H7 (cell line): ENCODE results near the genes ITPR1 and ARL8B.

GRCh38 chr3:536817-537219, 340.3 kb downstream of the CHL1 start:
- RAMPAGE, long total RNA, result no peak

- RAMPAGE, long total RNA, result no peak
These were observed 500.6 kb downstream of the CNTN4 start for GRCh38 chr3:2599326-2599617.

DNA sequence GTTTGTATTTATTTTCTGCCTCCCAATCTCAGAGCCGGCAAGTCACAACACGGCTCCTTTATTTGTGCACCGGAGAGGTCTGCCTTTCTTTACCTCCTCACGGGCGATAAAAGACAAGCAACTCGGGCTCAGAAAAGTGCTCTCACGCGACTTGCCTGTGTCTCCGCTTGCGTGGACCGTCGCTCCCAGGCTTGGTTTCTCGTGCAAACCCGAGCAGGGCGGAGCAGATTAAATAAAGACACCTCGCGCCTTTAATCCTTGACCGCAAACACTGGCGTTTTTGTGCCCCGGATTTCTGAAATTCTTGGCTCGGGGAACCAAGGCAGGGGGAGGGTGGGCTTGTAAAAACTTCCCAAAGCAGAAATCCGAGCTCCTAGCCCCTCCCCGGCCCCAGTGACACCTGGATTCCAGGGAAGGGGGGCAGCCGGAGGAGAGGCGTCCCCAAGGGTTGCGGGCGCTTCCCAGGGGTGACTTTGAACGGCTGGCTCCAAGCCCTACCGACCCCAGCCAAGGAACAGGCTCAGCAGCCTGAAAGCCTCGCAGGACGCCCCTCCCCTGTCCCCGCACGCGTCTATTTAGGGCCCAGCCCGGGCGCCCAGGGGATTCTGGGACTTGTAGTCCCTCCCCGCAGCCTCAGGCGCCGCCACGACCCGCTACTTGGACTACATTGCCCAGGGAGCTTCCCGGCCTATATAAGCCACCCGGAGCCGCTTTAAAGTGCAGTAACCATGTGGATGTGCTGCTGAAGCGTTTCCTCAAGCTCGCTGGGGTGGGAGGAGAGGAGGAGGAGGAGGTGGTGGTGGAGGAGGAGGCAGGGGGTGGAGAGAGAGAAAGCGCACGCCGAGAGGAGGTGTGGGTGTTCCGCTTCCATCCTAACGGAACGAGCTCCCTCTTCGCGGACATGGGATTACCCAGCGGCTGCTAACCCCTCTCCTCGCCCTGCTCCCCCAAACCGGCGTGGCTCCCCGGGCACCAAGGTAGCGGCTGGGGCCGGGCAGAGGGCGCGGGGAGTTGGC, at the start of gene ITPR1:
Gene ITPR1 (plus strand): TSS at position 720 of the 1,016 bp plus-strand sequence.
- RAMPAGE, long total RNA, result start-site peak on the minus strand centred at position 531 of the sequence, 52 bp wide, 15 reads

- RAMPAGE, long total RNA, result no peak
These were observed 91.1 kb downstream of the ITPR1 start for GRCh38 chr3:4584034-4584905.

DNA sequence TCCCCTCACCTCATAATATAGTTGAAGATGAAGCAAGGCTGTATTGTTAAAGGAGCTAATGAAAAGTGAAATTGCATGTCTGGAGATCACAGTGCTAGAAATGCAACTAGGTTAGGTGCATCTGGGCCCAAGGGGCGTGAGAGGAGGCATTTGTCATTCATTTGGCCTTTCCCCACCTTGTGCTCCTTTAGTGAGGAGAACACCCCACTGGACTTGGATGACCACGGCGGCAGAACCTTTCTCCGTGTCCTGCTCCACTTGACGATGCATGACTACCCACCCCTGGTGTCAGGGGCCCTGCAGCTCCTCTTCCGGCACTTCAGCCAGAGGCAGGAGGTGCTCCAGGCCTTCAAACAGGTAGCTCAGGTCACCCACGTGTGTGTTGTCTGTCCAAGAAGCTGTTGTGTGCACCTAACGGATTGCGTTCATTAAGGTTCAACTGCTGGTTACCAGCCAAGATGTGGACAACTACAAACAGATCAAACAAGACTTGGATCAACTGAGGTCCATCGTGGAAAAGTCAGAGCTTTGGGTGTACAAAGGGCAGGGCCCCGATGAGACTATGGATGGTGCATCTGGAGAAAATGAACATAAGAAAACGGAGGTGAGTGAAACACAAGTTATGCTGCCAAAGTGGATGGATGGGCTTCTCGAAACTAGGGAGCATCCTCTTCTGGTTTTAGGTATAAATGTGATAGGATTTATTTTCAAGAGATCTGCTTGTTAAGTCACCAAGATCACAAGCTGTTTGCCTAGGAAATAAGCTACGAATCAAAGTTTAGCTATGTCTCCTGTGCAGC, 190.2 kb downstream of the ITPR1 start:
- RAMPAGE, long total RNA, result no peak

DNA sequence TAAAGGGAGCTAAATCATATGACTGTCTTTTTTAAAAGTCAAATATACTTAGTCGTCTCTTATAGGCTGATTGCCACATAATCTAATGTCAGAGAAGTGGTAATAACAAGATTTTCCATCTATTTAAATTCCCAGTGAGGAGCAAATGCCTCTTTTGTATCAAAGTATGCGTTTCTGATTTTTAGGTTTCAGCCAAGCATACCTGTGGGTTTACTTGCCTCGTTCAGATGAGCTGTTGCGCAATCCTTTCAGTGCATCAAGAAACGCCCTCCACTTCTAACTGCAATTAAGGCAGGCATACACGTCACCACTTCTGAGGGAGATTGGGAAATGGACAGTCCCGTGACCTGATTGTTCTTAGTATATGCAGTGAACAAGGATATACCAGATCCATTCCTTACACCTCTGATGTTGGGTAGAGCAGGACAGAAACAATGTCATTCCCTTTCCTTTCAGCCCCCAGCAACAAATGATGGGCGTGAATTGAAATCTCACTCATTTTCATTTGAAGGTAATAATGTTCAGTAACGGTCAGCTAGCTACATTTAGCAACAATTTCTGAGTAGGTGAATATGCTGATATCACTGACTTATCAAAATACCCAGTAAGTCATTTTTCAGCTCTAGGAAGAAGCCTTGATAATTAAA, 219.0 kb downstream of the ITPR1 start:
- RAMPAGE, long total RNA, result no peak

DNA sequence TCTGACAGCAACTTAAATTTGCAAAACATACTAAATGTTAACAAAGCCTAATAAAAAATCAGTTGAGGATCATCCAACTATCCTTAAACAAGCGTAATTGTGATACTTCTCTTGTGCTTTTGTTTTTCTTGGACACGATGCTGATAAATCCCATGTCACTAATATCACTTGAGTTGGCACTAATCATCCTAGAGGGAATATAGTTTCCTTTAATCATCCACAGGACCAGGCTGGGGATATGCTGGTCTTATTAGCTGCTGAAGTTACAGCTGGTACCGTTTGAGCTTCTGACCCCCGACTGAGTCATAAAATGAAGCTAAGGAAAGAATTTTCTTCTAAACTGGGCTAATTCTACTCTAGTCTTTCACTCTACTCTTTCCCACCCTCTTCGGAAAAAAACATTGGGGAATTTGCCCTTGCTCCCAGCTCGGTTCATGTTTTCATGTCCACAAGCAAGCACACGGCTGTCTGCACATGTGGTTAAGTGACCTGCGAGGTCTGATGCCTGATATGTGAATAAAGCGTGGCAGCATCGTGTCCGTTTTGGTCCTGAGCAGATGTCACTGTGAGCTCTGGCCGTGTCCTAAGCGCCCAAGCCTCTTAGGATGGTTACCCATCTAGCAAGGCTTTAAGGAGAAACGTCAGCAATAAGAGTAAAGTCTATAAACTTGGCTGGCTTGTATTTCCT, 223.6 kb downstream of the ITPR1 start:
- RAMPAGE, long total RNA, result no peak

DNA sequence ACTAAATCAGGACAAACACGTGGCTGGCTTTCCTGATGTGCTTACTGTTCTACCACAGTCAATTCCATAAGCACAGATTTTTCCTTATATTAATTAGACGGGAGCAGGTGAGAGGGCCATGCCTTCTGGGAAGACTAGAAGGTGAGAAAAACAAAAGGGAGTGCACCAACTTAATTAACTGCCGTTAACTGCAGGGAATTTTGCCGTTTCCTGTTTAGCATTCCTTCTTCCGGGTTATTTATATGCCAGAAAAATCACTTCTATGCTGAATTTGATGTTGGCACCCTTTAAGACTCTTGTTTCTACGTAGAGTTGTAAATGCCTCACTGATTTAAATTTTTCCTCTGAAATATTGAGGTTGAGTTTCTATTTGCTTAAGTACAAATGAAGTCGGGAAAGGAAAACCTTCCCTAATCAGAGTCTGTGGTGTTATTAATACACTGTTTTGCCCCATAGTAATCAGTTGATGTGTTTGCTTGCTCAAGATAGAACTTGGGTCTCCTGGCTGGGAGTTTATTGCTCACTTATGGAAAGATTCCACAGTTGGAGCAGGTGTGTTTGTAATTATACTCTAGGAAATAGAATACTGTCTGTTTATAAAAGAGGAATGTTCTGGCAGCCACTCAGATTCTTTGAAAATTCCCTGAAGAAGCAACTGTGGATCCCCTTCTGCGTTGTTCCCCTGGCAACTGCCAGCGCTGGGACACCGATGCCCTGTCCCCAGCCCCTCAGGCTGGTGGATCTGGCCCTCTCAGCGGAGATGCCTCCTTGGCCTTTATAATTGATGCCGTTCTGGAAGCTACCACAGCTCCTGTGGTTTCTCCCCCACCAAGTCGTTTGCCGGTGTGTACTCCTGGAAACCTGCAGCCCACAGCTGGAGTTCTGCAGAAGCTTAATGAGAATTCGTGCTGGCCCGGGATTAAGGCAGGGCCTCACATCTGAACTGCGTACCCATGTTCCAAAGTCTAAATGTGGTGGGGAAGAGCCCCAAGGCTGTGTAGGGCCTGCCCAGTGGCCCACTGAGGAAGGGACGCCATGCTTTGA, 225.8 kb downstream of the ITPR1 start:
- RAMPAGE, long total RNA, result no peak

DNA sequence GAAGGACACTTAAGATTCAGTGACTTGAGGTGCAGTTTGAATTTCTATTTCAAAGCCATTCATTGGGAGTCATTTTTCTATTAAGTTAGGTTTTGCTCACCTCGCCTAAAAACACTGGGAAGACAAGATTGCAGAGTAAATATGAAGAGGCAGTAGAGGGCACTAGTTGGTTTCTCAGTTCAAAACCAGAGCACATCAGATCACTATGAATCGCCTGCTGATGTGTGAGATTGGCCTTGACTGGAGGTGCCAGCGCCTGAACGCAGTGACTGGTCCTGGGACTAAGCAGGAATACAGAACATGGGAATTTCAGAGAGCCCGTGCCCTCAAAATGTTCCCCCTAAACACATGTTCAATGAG, 228.9 kb downstream of the ITPR1 start:
- RAMPAGE, long total RNA, result no peak

DNA sequence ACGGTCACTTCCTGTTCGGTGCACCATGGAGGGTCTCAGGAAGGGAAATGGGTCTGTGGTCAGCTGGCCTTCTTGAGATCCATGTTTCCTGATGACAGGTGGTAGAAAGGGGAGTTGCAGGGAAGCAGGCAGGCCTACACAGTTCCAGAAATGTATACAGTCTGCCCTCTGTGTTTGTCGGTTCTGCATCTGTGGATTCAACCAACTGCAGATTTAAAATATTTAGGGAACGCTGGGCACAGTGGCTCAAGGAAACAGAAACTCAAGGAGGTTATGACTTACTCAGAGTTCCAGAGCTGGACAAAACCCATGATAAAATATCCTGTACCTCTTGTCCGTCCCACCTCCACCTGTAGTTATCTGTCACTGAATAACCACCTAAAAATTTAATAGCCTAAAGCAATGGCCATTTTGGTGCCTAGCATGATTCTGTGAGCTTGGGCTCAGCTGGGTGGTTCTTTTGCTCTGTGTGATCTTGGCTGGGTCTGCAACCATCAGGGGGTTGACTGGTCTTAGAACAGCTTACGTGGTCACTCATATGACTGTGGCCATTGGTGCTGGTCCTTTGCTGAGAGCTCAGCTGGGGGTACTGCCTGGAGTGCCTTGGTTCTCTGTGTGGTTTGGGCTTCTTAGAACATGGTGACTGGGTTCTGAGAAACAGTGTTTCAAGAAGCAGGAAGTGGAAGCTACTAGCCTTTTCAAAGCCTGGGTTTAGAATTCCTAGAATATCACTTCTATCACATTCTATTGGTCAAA, 239.8 kb upstream of the BHLHE40 start:
- RAMPAGE, long total RNA, result no peak

DNA sequence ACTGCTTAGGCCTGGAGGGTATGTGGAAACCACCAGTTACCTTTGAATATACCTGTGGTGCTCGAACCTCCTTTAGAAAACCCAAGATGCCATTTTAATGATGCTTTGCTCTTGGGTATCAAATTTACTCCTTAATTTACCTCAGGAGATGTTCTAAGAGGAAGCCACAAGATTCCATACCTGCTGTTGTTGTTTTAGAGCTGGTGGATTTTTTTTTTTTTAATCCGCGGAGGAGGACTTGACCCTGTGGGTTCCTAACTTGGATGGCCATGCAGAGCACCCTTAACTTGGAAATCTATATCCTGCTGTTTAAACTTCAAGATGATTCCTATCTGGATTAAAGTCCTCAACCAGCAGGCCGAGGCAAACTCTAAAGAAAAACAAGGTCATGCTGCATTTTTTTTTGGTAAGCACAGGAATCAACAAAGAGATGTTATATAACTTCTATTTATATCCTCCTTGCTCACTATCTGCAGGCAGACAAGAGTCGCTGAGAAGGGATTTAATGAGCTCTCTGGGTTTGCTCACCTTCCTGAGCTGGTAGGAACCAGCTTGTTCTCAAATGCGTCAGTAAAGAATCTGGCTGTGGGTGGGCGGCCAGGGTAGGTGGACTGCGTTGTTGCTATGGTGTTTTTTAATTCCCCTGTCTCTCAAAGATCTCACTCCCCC, 229.1 kb upstream of the BHLHE40 start:
- RAMPAGE, long total RNA, result no peak

DNA sequence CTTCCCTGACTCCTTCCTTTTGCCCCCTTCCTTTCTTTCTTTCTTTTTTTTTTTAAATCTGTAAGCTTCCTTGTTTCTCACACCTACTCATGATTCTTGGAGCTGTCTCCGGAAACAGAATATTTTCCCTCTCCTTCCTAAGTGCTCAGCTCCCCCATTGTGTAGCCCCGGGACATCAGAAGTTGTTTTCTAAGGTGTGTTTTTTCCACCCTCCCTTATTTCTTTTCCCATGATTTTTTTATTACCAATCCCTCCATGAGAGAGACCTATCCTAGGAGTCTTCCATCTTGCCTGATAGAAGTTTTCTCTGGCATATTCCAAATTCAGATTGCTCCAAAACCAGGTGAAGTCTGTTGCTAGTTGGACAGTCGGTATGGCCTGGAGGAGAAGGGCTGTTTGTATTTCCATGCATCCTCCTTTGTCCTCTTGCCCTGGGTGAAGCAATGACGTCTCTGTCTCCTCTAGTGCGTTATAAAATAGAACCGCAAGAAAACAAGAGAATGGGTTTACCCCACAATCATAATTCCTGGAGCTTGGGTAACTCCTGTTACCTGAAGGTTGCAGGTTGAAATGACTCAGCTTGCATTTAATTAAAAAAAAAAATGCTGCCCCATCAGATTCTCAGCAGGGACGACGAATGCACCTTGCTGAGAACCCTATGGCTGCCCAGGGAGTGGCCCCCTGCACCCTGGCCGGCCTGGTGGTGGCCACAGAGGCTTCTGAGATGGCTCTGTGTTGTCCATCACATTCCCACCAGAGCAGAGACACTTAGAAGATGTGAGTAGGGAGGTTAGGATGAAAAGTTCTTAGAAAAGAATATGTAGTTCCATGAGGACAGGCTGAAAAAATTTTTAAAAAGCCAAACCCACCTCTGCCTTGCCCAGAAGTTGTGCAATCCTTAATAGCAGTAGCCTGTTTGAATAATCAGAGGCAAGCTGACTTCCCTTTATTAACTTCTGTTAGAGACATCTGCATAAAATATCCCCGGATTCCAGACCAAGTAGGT, 228.2 kb upstream of the BHLHE40 start:
- RAMPAGE, long total RNA, result no peak

- RAMPAGE, long total RNA, result no peak
These were observed 226.8 kb upstream of the BHLHE40 start for GRCh38 chr3:4752182-4753057.

DNA sequence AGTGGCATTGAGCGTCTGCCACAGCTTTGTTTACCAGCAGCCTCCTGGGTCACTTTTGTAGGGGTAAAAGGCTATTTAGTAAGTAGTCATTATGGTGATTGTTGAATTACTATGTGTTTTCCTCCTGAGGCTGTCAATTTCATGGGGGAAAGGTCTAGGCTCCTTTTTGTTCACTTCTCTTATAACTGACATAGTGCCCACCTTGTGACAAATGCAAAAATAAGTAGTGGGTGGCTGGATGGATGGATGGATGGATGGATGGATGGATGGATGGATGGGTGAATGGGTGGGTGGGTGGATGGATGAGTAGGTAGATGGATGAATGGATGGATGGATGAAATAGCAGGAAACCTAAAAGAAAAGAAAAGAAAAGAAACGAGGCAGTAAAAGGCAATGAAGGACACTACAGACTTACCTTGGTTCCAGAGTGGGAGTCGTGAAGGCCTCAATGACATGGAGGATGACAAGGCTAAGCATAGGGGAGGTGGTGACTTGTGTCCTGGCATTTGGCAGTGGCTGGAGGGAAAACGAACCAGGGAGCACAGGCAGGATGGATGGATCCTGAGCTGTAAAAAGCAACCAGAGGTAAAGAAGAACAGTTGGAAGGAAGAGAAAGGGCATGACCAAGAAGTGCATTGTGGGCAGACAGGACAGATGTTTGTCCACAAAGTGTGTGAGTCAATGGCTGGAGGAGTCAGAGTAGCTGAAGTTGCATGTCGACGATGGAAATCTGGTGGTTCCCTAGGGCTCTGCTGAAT, 214.3 kb upstream of the BHLHE40 start:
- RAMPAGE, long total RNA, result no peak

DNA sequence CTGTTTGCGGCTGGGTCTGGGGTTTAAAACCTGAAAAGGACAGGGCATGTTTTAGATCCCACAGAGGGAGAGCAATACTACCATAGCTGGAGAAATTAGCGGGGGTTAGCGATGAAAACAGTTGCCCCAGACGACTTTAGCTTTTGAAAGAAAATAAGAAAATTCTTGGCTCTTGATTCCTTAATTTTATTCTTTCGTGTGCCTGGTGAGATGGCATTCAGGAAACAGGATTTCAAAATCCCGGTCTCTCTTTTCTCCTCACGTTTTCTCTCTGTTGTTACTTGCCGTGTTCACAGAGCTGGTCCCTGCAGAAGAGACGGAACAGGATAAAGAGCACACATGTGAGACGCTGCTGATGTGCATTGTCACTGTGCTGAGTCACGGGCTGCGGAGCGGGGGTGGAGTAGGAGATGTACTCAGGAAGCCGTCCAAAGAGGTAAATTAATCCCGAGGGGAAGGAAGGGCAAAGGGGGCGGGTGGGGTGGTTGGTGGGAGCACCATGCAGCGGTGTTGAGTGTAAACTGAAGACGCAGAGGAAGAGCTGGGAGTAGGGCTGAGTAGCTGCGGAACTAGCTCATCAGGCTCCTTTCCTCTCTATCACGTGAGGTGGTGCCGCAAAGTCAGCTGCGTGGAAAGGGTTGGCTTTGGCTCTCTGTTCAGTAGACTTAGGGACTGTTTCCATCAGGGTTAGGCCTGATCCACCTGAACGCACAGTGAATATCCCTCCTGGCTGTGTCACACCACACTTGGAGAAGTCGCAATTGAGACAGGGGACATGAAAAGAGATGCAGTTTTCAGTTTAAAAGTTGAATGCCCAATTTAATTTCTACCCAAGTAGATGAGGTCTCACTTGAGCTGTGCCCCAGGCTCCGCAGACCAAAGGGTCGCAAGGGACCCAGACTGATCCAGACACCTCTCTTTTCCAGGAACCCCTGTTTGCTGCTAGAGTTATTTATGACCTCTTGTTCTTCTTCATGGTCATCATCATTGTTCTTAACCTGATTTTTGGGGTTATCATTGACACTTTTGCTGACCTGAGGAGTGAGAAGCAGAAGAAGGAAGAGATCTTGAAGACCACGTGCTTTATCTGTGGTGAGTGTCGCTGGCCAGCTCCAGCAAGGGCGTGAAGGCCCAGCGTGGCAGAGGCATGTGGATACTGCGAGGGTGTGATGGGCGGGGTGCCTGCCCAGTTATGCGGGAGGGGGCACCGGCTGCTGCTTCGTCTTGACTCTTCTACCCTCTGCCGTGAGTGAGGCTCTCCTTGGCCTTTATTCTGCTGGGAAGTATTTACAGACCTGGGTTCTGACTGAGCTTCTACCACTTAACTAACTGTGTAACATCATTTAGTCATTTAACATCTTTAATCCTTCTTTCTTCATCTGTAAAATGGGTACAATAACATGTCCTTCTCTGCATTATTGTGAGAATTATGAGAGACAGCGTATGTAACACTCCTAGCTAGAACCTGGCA, 164.6 kb upstream of the BHLHE40 start:
- RAMPAGE, long total RNA, result no peak

DNA sequence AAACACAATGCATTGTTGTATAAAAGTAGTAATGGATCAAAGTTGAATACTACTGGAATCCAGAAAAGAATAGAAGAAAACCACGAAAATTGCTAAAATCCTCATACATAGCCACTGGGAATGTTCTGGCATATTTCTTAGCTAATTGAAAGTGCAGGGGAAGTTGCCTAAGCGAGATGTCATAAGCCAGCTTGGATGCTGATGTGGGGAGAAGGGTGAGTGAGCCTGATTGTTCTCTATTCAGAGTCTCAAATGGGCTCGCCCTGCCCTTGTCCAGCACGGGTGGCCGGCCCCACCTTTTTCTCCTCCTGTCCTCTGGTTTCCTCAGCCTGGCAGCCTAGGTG, 151.1 kb upstream of the BHLHE40 start:
- RAMPAGE, long total RNA, result no peak

GRCh38 chr3:4849969-4851380, 128.8 kb upstream of the BHLHE40 start:
- RAMPAGE, long total RNA, result no peak

GRCh38 chr3:5012986-5013903, 34.0 kb downstream of the BHLHE40 start:
- RAMPAGE, long total RNA, result no peak

- RAMPAGE, long total RNA, result start-site peak on the plus strand at chr3:5122292-5122323, 63 reads
These were observed at the start of gene ARL8B for GRCh38 chr3:5121871-5122739. Gene ARL8B (plus strand): TSS chr3:5122292.

DNA sequence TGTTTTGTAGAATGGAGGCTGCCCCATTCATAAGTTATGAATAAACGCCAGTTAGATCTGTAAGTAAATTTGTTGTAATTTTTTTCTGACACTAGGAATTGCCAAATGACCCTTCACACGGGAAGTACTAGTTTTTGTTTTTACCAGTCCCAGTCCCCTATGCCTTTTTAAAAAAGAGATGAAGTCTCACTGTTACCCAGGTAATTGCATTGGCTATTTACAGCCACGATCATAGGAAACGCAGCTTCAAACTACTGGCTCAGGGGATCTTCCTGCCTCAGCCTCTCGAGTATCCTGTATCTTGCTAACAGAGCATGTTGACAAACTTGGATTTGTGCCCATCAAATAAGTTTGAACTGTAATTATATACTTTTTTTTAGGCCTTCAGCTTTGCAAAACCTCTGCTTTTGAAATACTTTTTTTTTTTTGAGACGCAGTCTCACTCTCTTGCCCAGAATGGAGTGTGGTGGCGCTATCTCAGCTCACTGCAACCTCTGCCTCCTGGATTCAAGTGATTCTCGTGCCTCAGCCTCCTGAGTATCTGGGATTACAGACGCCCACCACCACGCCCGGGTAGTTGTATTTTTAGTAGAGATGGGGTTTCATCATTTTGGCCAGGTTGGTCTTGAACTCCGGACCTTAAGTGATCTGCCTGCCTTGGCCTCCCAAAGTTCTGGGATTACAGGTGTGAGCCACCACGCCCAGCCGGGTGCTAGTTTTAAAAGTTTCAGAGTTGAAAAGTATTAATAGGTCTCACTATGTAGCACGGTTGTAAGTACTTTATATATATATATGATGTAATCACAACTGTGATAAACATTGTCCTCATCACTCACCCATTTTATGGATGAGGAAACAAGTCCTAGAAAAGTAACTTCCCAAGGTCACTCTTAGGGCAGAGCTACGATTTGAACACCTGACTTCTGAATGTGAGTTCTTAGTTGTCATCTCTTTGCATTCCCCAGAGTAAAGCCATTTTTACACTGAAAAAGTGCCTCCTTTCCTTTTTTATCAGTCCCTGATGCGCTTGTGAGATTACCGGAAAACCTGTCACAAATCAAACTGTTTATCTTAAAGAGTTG, 2.8 kb upstream of the EDEM1 start:
- RAMPAGE, long total RNA, result no peak